H7 (cell line): ENCODE measurements around the gene AGRN.

- RAMPAGE, long total RNA, result no peak
These were observed 119.1 kb downstream of the OR4F5 start for GRCh38 chr1:184316-184660.

GRCh38 chr1:605367-605727 is 81.1 kb downstream of the OR4F16 start:
- RAMPAGE, long total RNA, result no peak

DNA sequence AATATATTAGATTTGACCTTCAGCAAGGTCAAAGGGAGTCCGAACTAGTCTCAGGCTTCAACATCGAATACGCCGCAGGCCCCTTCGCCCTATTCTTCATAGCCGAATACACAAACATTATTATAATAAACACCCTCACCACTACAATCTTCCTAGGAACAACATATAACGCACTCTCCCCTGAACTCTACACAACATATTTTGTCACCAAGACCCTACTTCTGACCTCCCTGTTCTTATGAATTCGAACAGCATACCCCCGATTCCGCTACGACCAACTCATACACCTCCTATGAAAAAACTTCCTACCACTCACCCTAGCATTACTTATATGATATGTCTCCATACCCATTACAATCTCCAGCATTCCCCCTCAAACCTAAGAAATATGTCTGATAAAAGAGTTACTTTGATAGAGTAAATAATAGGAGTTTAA is 57.4 kb downstream of the OR4F16 start:
- RAMPAGE, long total RNA, result no peak

GRCh38 chr1:837677-838347 is 85.9 kb upstream of the SAMD11 start:
- RAMPAGE, long total RNA, result no peak

DNA sequence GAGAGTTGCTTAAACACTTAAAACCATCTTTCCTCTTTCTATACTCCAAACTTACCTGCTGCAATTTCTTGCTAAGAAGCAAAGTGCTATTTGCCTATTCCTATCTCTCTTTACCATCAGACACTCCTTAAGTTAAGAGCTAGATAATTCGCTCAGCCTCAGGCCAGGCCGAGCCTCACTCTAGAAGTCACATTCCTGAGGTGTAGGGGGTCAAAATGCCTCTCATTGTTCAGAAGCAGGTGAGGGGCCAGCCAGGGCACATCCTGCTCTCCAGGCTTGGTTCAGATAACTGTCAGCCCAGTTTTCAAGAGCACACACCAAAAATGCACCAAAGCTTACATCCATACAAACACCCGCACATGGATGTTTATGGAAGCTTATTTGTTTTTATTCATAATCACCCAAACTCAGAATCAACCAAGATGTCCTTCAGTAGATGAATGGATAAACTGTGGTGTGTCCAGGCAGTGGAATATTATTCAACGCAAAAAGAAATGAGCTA is 78.0 kb upstream of the SAMD11 start:
- RAMPAGE, long total RNA, result no peak

DNA sequence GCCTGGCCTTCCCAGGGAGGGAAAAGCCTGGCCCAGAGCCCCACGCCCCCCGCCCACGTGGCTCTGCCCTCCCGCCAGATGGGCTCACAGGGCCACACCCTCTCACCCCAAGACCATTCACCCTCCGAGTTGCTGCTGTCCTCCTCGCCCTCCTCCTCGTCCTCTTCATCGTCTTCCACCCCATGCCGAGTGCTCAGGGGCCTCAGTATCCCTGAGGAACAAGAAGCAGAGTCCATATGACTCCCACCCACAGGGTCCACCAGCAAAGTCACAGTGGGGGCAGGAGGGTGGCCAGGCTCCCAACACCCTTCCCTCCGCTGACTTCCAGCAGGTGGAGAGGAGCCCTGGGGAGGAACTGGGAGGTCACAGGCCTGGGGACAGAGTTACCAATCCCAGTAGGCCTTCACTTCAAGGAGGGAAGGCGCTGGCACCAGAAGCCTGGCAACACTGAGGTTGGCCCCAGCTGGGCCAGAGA is 14.1 kb downstream of the NOC2L start:
- RAMPAGE, long total RNA, result no peak

- RAMPAGE, long total RNA, result no peak
These were observed 3.7 kb downstream of the PERM1 start for GRCh38 chr1:977957-978835.

DNA sequence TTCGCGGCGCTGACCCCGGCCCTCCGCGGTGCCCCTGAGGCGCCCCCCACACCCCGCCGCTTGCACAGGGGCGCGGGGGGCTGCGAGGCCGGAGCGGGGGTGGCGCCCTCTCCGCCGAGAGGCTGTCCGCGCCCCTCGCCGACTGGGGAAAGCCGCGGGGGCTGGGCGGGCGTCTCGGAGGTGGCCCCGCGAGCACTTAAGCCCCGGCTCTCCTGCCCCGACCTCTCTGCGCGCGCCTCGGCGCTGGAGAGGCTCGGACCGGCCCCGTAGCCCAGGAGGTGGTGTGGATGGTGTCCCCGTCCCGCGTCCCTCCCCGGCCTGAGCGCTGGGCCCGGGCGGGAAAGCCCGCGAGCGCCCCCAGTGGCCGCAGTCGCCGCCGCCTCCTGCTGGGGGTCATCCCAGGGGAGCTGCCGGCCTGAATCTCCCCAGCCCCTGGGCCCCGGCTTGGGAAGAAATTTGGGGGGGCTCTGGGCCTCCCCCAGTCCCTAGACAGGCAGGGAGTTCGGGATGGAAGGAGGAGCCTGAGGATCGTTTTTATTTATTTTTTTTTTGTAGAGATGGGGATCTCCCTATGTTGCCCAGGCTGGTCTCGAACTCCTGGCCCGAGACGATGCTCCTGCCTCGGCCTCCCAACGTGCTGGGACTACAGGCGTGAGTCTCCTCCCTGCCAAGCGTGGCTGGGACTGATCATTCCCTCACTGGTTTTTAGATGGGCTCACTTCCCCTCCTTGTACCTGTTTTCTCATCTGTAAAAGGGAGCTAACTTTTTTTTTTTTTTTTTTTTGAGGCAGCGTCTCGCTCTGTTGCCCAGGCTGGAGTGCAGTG is 2.0 kb upstream of the HES4 start:
- RAMPAGE, long total RNA, result no peak

DNA sequence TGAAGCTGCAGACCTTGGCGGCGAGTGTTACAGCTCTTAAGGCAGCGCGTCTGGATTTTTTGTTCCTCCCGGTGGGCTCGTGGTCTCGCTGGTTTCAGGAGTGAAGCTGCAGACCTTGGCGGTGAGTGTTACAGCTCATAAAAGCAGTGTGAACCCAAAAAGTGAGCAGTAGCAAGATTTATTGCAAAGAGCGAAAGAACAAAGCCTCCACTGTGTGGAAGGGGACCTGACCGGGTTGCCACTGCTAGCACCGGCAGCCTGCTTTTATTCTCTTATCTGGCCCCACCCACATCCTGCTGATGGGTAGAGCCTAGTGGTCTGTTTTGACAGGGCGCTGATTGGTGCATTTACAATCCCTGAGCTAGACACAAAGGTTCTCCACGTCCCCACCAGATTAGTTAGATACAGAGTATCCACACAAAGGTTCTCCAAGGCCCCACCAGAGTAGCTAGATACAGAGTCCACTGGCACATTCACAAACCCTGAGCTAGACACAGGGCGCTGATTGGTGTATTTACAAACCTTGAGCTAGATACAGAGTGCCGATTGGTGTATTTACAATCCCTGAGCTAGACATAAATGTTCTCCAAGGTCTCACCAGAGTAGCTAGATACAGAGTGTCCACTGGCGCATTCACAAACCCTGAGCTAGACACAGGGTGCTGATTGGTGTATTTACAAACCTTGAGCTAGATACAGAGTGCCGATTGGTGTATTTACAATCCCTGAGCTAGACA is 2.4 kb upstream of the AGRN start:
- RAMPAGE, long total RNA, result no peak

- RAMPAGE, long total RNA, result no peak
These were observed at the start of gene AGRN for GRCh38 chr1:1019300-1020464. Gene AGRN, plus strand, starts transcription at chr1:1020120.

DNA sequence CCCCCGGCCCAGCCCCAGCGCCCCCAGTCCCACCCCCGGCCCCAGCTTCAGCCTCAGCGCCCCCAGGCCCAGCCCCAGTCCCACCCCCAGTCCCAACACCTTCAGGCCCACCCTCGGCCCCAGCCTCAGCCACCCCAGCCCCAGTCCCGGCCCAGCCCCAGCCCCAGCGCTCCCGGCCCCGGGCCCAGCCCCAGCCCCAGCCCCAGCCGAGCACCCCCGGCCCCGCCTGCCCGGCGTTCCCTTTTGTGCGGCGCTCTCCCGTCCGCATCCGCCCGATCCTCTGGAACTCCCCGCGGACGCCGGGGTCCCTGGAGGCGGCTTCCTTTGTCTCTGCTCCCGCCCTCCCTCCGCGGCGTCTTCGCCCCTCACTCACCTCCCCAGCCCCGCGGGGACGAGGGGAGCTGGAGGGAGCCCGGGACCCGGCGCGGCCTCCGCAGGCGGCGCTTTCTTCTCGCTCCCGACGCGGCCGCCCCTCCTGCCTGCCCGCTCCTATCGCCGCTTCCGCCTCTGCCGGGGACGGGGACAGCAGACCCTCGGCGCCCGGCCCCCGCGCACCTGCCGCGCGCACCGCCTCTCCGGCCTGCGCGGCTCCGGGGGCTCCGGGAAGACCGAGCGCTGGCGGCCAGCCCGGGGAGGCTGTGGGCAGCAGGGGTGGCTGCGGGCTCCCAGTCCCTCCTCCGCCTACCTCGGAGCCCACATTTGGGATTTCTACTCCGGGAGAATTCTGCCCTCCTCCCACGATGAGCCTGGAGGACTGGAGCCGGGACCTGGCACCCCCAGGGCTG is 13.9 kb downstream of the AGRN start:
- RAMPAGE, long total RNA, result no peak

DNA sequence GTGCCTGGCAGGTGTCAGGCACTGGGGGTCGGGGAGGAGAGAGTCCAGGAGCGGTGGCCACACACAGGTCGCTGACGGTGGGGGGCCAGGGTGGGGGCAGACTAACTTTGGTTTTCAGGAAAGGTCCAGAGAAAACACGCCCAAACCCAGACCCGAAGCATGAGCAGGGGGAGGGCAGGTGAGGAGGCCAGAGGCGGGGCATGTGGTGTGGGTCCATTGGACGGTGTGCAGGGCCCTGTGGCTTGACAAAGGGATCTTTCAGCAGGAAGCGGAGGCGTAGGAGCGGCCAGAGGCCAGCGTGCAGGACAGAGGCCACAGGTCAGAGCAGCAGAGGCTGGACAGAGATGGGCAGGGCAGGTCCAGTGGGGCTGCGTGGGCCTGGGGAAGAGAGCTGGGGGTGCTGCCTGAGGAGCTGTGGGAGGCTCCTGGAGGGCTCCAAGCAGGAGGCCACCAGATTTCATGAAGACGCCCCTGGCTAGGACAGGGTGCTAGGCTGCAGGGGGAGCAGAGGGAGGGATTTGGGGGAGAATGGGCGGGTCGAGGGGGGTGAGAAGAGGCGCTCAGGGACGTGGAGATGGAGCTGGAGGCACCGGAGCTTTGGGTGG is 15.8 kb downstream of the RNF223 start:
- RAMPAGE, long total RNA, result no peak

DNA sequence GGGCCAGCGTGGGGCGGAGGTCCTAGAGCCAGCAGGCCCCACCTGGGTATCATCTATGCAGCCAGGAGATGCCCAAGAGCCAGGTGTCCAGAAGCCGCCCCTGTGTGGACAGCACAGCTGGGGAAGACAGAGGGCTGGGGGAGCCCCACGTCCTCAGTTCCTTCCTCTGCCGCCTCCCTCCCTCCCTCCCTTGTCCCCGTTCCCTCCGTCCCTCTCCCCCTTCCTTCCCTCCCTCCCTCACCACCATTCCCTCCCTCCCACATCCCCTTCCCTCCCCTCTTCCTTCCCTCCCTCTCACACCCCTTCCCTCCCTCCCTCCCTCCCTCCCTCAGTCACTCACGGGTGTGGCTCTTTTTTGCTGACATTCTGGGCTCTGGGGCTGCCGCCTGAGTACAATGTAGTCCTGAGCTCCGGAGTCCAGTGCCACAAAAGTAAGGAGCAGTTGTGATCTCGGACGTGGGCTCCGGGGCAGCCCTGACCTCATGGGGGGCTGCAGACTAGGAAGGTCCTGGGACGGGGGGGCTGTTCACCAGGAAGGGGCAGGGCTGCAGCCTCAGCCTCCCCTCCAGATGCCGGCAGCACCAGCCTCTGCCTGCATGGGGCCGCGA is 12.1 kb downstream of the RNF223 start:
- RAMPAGE, long total RNA, result no peak

DNA sequence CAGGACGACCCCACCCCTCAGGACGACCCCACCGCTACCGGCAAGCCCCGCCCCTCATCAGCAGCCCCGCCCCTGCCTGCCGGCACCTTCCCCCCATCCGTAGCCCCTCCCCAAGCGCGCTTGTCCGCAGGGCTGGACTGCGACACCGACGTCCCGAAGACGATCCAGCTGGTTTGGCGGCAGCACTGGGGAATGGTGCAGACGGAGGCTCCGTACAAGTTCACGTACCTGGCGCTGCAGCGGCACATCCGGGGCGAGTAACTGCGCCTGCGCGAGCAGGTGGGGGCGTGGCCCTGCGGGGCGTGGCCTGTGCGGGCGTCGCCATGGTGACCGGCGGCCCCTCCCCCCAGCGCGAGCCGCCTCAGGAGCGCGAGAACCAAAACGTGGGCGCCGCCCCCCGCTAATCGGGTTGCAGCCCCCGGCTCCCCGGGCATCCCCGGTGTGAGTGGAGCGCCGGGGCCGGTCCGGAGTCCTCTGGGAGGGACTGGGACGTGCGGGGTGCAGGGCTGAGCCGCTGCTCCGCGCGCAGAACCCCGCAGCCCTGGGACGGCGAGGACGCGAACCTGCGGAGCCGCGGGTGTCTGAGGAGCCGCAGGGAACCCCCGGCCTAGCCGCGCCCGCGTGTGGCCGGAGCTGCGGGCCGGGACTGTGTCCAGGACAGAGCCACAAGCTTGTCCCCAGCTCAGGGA is 4.9 kb downstream of the RNF223 start:
- RAMPAGE, long total RNA, result no peak

- RAMPAGE, long total RNA, result no peak
These were observed 8.6 kb upstream of the C1orf159 start for GRCh38 chr1:1124124-1125209.

DNA sequence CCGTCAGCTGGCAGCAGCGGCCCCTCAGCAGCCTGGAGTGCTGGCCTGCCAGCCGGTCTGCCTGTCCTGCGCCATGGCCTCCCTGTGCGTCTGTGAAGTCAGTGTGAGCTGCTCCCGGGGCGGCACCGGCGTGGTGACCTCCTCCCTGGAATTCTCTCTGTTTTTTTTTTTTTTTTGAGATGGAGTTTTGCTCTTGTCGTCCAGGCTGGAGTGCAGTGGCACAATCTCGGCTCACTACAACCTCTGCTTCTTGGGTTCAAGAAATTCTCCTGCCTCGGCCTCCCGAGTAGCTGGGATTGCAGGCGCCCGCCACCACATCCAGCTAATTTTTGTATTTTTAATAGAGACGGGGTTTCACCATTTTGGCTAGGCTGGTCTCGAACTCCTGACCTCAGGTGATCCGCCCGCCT is 10.3 kb upstream of the C1orf159 start:
- RAMPAGE, long total RNA, result no peak

- RAMPAGE, long total RNA, result no peak
These were observed 3.4 kb downstream of the SDF4 start for GRCh38 chr1:1228314-1228841.

- RAMPAGE, long total RNA, result no peak
These were observed 2.9 kb downstream of the ACAP3 start for GRCh38 chr1:1304656-1305499.

DNA sequence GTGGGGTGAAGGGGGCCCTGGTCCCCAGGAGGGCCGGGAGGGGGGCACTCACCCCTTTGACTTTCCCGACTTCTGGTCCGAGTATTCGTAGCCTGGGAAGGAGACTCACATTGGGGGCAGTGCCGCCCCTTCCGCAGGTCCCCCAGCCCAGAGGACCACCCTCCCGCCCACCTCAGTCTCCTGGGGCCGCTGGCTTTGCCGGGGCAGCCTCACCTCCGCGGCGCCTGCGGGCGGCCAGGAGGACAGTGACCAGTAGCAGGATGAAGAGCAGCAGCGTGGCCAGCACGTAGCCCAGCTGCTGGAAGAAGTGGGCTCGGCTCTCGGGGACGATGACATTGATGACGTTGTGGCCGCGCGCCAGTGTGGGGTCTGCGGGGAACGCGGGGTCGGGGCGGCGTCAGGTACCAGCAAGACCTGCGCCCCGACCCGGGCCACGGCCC is 4.2 kb downstream of the MXRA8 start:
- RAMPAGE, long total RNA, result no peak

DNA sequence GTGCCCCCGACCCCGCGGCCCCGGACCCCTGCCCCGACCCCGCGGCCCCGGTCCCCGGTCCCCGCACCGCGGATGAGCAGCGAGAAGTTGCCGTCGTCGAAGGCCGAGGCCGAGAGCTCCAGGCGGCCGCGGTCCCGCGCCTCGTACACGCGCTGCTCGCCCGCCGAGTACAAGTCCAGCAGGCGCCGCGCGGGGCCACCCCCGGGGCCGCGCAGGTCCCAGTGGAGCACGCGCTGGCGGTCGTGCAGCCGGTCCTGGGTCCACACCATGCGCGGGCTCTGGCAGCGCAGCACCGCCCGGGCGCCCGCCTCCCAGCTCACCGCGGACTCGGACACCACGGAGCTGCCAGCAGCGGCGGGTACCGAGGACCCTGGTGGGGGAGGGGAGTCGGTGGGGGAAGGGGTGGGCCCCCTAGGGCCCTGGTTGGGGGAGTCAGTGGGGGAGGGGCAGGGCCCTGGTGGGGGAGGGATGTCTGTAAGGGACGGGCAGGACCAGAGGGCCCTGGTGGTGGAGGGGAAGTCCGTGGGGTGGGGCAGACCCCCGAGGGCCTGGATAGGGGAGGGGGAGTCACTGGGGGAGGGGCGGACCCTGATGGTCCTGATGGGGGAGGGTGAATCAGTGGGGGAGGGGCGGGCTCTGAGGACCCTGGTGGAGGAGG is 2.8 kb downstream of the MXRA8 start:
- RAMPAGE, long total RNA, result no peak